Daoy (cell line): ENCODE results near the genes NADK, CFAP74 and GABRD.

DNA sequence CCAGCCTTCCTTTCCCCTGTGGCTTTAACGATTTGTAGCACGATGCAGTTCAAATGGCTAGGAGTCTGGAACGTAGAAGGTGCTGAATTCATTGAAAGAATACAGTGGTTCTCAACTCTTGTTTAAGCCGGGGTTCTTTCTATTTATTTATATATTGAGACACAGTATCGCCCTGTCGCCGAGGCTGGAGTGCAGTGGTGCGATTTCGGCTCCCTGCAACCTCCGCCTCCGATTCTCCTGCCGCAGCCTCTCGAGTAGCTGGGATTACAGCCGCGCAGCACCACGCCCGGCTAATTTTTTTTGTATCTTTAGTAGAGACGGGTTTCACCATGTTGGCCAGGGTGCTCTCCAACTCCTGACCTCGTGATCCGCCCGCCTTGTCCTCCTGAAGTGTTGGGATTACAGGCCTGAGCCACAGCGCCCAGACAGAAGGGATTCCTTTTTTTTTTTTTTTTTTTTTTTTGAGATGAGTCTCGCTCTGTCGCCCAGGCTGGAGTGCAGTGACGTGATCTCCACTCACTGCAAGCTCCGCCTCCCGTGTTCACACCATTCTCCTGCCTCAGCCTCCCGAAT lies 1.2 kb downstream of the ATAD3B start:
- RAMPAGE, long total RNA = no peak

DNA sequence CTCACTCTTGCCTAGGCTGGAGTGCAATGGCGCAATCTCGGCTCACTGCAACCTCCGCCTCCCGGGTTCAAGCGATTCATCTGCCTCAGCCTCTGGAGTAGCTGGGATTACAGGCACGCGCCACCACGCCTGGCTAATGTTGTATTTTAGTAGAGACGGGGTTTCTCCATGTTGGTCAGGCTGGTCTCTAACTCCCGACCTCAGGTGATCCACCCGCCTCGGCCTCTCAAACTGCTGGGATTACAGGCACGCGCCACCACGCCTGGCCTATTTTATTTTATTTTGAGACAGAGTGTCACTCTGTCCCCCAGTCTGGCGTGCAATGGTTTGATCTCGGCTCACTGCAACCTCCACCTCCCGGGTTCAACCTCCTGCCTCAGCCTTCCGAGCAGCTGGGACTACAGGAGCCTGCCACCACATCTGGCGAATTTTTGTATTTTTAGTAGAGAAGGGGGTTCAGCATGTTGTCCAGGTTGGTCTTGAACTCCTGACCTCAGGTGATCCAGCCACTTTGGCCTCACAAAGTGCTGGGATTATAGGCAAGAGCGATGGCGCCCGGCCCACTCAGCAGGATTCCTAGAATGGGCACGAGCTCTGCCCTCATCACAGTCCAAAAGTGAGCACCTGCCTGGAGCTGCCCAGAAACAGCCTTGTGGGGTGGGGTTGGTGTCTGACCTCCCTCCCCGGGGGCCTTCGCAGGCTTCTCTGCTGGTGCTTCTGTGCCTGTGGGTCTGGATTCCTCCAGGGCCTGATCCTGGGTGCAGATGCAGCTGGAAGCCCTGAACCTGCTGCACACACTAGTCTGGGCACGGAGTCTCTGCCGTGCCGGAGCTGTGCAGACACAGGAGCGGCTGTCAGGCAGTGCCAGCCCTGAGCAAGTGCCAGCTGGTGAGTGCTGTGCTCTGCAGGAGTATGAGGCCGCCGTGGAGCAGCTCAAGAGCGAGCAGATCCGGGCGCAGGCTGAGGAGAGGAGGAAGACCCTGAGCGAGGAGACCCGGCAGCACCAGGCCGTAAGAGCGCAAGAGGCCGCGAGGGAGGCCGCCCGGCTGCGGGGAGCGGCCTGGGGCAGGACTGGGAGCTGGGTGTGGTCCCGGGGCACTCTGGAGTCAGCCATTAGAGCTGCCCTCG lies 6.5 kb downstream of the ATAD3B start:
- RAMPAGE, long total RNA = no peak

DNA sequence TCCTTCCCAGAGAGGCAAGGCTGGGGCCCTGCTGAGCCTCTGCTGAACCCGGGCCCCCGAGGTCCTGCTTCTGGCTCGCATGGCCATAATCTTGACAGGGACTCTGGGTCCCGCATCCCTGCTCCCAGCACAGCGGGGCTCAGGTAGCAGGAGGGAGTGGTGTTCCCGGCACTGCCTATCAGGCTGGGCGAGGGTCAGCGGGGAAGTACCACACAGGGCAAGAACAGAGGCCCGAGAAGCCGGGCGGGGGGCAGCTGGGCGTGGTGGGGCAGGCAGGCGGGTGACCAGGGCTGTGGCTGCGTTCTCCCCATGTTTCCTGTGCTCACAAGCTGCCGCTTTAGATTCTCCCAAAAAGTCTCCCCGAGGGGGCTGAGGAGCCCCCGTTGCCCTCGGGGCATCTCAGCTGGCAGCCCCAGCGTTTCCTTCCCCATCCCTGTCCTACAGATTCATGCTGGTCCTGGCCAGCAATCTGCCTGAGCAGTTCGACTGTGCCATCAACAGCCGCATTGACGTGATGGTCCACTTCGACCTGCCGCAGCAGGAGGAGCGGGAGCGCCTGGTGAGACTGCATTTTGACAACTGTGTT lies 18.3 kb downstream of the ATAD3B start:
- RAMPAGE, long total RNA = no peak

GRCh38 chr1:1541553-1542550 lies 1.4 kb upstream of the TMEM240 start:
- RAMPAGE, long total RNA = no peak

DNA sequence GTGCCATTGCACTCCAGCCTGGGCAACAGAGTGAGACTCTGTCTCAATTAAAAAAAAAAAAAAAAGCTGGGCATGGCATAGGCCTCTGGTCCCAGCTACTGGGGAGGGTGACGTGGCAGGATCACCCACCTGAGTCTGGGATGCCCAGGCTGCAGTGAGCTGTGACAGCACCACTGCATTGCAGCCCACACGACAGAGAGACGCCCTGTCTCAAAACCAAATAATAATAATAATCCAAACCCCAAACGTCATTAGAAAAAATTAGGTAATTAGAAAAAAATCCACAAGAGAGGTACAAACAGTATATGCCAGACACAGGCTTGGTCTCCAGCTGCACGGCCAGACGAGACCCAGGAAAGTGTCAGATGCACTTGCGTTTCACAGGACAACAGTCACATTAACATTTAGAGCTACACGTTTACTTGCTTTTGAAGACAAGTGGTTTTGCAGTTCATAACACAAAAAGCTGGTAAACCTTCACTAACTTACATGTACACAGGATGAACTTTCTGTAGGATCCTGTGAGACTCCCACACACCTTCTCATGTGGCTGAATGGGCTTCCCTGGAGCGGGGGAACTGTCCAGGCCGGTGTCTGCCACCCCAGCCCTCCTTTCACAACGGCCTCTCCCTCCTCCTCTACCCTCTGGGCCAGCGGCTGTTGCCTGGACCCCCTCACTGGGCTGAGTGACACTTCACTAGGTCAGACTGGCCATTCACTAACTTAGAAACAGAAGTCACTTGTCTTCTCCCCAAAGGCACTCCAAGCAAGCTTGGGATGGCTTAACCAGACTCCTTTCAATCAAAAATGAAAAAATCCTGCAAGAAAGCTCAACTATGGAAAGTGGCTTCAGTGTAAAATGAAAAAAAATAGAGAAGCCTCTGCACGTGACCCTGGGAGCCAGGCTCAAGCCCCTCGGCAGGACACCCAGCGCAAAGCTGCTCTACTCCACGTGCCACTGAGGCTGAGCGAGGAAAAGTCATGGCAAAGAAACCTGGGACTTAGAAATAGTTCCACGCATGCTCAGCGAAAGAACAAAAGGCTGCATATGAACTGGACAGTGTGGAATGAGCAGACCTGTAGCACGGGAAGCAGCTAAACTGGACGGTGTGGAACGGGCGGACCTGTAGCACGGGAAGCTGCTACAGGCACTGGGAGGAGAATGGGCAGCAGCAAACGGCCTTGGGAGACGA lies 16.1 kb downstream of the SSU72 start:
- RAMPAGE, long total RNA = no peak

DNA sequence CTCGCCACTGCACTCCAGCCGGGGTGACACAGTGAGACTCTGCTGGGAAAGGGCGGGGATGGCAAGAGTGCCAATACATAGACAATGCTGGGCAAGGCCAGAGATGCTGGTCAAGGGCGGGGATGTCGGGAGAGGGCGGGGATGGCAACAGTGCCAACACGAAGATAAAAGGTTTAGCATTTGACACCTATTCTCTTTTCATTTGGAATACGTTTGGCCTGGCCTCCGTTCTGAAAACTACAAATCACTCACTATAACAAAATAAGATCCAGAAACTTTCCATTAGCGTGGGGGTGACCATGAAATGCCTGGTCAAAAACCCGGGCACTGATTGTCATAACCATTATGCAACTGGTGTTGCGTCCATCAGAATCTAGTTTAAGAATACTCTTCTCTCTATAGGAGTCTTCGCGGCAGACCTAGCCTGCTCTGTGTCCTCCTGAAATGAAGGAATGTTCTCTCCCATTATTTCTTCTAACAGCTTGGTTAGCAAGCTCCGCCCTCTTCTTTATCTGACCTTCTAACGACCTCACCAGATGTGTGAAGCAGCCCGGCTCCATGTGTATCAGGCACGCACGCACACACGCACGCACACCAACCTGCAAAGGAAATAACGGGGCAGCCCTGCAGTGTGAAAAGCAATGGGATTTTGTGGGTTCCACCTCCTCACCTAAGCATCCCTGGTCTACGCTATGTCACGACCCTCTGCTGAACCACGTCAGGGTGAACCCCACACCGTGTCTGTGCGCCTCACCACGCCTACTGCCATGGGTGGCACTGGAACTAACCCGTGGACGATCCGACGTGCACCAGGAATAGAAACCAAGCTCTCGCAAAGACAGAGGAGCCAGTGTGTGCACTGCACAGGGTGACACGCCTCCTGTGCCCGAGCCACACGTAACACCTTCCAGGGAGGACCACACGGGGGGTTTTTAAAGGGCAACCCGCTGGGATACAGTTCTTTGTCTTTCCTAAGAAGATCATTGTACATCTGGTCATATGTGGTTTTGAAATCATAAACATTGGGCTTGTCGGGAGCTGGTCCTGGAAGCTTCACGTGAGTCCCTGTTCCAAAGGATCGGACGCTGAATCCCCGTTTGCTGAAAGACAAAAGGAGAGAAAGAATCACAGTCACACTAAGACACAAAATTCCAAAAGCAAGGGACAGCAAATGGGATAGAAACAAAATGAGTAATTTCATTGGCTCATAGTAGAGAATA lies 10.4 kb downstream of the SSU72 start:
- RAMPAGE, long total RNA = no peak

- RAMPAGE, long total RNA = no peak
Observed at GRCh38 chr1:1634712-1634941, 2.7 kb downstream of the MMP23B start.

DNA sequence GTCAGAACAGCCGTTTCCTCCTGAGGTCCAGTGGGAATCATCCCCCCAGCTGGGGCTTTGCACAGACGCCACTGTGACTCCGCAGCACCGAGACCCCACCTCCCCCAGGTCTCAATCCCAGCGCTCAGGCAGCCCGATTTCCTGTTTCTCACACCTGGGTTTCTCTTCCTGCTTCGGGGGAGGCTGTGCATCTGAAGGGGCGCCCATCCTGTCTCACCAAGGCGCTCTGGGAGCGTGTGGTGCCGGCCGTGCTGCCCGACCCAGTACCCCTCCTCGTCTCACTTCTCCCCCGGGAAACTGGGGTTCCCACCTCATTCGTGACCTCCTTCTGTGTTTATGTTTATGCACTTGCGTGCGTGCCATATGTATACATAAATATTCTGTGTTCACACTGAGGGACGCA lies 14.7 kb downstream of the SLC35E2B start:
- RAMPAGE, long total RNA = no peak

GRCh38 chr1:1765017-1765539 lies 13.2 kb downstream of the NADK start:
- RAMPAGE, long total RNA = no peak

DNA sequence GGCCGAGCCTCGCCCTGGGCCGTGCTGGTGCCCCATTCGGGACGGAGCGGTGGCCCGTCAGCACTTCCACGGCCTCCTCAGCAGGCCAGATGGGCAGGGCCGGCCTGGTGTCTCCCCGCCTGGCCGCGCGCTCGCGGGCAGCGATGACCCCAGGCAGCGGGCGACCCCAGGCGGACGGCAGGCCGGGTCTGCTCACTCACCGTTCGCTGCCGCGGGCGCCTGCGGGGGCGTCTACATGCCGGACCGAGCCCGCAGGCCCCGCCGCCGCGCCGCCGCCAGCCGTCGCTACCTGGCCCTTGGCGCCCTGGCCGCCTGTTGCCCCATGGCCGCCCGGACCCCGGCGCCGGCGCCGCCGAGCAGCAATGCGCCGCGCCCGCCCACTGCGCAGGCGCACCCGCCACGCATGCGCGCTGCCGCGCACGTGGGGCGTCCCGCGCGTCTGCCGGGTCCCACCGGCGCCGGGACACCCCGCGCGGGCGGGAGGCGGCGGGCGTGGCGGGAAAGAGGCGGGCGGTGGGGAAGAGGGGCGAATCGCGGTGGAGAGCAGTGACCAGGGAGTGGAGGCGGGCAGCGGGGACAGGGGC lies at the start of gene NADK:
TSS of gene NADK (minus strand) at position 382 of the 584 bp plus-strand sequence.
- RAMPAGE, long total RNA = no peak

- RAMPAGE, long total RNA = no peak
Observed at GRCh38 chr1:1817404-1818591, 39.5 kb upstream of the NADK start.

DNA sequence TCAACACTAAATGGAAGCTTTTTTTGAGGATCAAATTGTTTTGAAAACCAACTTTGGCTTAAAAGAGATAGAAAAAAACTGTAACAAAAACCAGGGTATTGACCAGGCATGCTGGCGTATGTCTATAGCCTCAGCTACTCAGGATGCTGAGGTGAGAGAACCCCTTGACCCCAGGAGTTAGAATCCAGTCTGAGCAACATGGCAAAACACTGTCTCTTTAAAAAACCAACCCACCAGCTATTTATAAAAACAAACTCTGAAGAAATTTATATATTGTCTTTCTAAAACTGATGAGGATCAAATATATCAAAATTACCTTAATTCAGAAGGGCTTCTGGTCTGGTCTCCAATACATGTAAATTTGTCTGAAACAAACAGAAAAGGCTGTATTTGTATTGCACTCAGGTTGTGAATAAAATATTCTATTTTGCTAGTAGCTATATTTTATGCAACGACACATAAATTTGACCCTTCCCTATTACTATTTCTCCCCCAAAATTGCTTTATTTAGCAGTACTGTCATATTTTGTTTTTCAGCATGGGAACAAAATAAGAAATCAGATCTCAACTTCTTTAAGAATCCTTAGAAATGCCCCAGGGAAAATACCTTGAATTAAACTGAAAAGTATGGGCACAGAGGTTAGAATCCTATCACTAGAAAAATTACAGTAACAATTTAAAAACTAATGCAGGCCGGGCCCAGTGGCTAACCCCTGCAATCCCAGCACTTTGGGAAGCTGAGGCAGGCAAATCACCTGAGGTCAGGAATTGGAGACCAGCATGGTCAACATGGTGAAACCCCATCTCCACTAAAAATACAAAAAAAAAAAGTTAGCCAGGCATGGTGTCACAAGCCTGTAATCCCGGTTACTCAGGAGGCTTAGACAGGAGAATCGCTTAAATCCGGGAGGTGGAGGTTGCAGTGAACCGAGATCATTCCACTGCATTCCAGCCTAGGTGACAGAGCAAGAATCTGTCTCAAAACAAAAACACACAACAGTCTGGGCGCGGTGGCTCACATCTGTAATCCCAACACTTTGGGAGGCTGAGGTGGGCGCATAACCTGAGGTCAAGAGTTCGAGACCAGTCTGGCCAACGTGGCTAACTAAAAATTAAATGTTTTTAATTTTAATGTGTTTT lies 51.6 kb downstream of the GNB1 start:
- RAMPAGE, long total RNA = no peak

DNA sequence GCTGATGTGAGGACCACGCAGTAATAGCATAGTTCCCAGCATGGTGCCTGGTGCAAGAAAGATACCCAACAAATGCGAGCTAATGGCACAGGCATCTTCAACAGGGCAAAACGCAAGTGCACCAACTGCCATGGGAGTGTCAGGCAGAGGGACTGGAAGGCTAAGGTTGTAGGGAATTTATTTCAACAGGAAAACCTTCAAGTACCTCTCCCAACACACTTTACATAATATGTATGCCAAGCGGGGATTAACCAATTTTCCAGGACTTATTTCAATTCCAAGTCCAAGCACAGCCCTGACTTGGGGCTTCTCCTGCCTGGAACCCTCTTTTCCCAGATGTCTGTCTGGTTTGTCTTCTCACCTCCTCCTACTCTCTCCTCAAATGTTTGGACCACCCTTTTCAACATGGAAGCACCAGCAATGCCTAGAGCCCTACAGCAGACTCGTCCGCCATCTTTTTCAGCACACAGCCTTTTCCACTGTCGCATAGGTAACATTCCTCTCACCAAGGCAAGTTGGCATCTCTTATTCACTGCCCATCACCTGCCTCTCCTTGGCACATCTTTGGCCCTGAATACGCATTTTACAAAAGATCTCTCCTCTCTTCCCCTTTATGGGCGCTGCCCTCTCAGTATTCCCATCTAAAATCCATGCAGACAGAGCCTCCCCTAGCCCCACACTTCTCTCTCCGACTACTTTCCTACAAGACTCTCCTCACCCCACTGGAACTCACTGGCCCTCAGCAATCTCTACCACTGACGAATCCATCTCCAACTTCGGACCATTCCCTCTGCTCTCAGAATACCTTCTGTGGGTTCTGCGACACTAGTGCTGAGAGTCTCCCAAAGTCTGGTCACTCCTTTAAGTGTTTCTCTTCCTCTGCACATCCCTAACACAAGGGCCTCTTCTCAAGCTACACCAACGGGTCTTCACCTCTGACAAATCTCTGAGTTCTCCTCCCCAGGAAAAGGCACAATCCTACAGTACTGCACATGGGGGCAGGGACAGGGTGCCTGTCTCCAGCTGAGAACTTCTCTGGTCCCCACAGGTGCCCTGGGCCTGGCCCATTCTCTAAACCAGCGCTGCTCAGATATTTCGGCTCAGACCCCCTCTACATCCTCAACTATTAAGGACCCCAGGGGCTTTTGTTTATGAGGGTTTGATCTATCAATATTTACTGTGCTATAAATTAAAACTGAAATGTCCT lies 12.3 kb downstream of the GNB1 start:
- RAMPAGE, long total RNA = no peak

GRCh38 chr1:1892099-1893062 lies 1.5 kb upstream of the GNB1 start:
- RAMPAGE, long total RNA = no peak

DNA sequence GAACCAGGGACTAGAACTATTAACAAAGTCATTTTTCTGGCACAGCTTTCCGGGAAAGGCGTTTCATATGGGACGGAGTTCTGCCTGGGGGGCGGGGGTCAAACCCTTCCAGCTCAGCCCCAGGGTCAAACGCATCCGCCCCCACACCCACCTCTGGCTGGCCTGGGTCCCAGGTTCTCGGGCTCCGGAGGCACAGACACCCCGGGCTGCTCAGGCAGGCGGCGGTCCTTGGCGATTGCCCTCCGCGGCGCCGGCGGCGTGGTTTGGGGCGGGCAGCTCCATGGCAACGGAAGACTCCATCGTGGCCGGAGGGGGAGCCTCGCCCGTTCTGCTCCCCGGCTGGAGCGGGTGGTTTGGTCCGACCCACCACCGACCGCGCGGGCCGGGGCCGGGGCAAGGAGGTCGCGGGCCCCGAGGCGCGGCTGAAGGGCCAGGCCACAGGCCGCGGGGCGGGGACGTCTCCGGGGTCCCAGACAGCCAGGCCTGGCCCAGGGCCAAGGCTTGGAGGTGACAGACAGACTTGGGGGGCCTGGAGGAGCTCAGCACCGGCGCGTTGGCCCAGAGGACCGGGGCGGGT lies at the start of gene CFAP74:
TSS of gene CFAP74 (minus strand) at position 237 of the 577 bp plus-strand sequence.
- RAMPAGE, long total RNA = no peak

DNA sequence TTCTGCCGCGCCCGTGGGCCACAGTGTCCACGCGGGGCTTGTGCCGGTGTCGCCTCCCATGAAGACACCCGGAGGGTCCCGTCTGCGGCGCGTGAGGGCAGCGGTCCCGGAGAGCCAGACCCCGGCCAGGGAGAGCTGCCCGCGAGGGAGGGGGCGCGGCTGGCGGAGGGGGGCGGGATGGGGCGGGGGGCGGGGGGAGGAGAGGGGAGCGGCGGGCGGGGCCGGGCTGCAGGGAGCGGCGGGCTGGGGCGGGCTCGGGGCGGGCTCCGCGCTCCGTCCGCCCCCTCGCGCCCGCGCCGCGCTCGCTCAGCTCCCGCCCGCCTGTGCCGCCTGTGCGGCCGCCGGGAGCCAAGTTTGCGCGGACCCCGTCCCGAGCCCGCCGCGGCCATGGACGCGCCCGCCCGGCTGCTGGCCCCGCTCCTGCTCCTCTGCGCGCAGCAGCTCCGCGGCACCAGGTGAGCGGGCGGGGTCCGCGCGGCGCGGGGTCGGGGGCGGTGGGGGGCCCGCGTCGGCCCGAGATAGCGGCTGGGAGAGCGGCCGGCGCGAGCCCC lies at the start of gene GABRD:
TSS of gene GABRD (plus strand) at position 309 of the 551 bp plus-strand sequence.
- RAMPAGE, long total RNA = no peak

- RAMPAGE, long total RNA = no peak
Observed at GRCh38 chr1:2073368-2074258, 23.4 kb downstream of the PRKCZ start.

DNA sequence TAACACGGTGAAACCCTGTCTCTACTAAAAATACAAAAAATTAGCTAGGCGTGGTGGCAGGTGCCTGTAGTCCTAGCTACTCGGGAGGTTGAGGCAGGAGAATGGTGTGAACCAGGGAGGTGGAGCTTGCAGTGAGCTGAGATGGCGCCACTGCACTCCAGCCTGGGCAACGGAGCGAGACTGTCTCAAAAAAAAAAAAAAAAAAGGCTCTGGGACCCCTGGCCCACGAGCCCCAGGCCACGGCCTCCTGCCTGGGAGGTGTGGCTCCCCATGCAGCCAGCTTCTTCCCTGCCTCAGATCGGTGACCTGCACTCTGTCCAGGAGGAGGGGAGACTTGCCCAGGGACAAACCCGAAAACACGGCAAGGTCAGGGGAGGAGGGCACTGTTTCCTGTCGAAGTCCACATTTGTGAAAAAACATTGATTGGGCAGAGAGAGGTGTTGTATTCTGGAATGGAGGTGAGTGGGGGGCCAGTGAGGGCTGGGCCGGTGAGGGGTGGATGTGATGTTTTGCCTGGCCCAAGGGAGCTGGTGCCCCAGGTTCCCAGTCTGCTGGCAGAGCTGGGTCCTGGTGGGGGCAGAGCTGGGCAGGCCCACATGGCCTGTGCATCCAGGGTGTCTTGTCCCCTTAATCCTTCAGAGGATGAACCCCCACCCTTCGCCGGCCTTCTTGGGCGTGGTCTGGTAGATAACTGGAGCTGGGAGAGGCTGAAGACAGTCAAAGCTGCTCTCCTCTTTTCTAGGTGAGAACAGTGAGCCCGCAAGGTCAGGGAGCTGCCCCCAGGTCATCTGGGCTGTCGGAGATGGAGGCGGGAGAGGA lies 12.3 kb upstream of the FAAP20 start:
- RAMPAGE, long total RNA = no peak

DNA sequence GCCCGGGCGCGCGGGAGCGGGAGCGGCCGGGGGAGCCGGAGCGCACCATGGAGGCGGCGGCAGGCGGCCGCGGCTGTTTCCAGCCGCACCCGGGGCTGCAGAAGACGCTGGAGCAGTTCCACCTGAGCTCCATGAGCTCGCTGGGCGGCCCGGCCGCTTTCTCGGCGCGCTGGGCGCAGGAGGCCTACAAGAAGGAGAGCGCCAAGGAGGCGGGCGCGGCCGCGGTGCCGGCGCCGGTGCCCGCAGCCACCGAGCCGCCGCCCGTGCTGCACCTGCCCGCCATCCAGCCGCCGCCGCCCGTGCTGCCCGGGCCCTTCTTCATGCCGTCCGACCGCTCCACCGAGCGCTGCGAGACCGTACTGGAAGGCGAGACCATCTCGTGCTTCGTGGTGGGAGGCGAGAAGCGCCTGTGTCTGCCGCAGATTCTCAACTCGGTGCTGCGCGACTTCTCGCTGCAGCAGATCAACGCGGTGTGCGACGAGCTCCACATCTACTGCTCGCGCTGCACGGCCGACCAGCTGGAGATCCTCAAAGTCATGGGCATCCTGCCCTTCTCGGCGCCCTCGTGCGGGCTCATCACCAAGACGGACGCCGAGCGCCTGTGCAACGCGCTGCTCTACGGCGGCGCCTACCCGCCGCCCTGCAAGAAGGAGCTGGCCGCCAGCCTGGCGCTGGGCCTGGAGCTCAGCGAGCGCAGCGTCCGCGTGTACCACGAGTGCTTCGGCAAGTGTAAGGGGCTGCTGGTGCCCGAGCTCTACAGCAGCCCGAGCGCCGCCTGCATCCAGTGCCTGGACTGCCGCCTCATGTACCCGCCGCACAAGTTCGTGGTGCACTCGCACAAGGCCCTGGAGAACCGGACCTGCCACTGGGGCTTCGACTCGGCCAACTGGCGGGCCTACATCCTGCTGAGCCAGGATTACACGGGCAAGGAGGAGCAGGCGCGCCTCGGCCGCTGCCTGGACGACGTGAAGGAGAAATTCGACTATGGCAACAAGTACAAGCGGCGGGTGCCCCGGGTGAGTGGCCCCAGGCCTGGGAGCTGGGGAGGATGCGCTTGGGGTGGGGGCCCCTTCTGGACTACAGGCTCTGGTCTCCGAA lies 950 bp downstream of the SKI start:
- RAMPAGE, long total RNA = no peak

DNA sequence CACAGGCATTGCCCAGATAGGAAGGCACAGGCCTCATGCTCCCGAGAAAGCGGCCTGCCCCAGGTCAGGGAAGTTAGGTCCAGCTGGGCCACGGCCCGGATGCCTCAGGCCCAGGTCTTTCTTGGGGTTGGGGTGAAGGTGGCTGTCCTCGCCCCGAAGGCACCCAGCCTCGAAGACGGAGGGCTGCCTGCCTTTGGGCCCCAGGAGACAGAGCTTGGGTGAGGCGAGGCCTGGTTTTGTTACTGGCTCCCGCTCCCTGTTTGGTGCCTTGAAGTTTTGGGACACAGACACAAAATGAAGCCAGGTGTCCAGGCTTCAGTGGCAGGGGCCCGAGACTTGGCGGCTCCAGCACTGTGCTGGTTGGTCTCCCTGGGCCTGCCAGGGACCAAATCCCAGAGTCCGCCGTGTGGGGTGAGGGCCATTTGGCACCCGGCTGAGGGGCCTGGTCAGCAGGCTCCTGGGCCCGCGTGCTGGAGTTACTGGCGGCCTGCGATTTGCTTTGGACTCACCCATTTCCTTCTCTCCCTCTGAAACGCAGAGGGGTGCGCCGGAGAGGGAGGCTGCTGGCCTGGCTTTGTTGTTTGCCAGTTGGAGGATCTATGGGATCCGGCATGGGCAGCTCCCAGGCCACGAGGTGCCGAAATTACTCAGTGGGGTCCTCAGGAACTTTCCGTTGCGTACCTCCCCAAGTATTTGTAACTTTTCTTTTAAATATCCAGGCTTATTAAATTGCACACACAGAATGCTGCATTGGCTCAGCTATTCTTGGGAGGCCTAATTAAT lies 2.1 kb downstream of the SKI start:
- RAMPAGE, long total RNA = no peak